CD14-positive monocyte (primary cell): Measurements from ENCODE around the genes MPC2, TBX19, F5 and NTMT2.

DNA sequence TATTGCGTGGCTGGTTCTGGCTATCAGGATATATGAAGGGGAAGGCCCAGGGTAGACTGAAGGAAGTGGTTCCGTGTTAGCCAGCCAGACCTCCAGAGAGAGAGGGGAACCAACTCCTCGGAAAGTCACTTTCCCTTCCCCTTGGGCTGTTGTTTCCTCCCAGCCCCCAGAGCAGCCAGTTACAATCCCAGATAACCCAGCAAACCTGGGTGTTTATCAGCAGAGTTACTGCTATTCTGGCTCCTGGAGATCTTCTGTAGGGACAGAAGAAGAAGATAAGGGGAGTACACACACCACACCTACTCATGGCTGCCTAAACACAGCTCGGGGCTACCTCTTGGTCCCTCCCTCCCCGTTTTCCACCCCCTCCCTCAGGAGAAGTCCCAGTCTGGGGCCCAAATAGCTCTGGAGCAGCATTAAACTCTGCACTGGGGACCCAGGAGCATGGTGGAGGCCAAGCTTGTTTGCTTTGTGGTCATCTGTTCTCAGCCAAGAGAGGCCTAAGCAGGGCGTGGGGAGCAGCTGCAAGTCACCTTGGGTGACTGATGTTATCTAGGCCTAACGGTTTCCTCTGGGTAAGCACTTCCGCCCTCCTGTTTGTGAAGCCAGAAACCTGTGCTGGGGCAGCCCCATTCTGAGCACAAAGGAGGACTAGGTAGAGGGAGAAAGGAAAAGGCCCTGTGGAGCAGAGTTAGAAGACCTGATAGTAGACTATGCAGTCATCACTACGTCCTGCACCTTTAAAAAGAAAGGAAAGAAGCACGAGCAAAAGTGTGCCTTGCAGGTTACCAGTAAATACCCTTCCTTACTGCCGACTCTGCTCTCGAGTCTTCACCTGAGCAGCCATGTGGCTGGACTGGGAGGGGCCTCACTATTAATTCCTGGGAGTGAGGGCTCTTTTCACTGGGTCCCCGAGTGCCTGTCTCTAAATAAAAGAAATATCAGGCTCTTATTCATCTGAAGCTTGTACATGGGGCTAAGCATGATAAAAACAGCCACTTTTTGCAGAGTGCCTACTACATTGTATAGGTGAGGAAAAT, 2.0 kb upstream of the RCSD1 start:
- CAGE, long polyA plus RNA = no peak

DNA sequence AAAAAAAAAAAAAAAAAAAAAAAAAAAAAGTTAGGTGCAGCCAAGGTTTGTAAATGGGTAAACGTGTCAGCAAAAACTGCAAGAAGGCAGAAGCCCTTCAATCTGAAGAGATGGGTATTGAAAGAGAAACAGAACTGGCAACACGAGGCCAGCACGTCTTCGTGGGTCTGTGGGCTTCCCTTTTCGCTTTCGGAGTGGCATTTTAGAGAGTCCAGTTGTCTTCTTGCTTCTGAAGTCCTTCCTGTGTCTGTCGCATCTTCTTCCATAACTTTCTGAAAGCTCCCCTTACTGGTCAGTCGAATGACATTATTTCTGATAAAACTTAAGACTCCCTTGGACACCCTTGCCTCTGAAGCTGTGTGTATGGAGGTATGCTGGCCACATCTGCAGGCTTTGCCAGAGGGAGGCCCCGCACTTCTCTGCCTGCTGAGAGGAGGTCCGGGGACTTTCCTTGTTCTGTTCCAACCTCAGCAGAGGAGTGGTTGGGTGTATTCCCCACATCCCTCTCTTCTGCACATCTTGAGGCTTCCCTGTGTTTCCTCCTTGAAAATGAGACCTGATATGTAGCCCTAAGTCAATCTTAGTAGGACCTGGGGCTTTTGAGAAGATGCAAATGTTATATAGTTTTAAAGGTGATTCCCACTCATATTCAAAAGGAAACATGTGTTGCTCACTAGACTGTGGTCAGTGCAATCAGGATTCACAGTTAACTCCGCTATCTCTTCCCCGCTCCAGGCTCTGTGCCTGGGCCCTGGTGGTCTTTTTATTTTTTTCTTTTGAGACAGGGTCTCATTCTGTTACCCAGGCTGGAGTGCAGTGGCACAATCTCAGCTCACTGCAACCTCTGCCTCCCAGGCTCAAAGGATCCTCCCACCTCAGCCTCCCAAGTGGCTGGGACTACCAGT, 945 bp downstream of the RCSD1 start:
- CAGE, long polyA plus RNA = no peak

DNA sequence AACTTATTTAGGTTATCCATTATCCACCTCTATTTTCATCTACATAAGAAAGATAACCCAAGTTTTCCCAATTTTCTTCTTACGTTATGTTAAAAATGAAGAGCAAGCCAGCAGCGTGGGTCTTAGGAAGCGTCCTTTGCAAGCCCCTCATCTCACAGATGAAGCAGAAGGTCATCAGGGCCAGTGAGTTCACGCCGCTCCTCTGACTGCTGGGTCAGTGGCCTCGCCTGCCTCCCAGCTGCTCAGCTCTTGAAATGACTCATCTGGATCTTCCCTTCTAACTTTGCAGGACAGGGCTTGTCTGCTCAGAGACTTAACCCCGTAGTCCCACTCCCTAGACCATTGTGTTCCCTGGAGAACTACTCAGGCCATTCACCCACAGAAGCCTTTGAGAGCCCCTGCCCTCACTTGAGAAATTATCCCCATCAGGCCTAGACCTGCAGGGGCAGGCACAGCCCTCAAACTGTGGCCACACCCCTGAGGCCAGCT, 32.9 kb downstream of the RCSD1 start:
- CAGE, long polyA plus RNA = no peak

DNA sequence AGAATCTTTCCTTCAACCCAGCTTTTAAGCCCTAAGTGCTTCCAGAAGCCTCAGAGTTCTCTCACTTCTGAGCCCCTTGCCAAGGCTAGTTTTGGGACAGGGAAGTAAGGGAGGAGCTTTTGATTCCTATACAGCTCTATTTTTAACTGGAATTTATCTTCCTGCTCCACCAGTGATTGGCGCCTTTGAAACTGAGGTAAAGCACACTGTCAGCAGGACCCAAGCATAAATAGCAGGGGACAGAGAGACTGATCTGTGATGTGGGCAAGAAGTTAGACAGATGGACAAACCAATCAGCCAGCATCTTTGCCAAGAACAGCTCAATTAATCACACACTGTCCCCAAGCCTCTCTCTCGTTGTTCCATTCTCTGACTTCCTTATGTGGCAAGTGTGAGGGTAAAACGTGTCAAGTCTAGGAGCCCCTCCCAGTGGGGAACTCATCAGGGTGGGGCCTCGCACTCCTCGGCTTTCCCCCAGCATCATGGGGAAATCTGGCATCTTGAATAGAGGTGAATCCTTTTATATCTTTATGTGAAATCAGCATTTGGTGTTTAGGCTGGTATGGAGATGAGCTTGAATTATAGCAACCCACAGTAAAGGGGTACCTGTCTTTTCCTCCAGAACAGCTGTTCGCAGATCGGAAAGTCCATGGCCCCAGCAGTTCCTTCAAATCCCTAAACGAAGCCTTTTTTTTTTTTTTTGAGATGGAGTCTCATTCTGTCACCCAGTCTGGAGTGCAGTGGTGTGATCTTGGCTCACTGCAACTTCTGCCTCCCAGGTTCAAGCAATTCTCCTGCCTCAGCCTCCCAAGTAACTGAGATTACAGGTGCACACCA, 40.1 kb upstream of the MPZL1 start:
- CAGE, long polyA plus RNA = no peak

- CAGE, long polyA plus RNA = no peak
Measured at GRCh38 chr1:167911430-167912016, 2.4 kb downstream of the ADCY10 start.

DNA sequence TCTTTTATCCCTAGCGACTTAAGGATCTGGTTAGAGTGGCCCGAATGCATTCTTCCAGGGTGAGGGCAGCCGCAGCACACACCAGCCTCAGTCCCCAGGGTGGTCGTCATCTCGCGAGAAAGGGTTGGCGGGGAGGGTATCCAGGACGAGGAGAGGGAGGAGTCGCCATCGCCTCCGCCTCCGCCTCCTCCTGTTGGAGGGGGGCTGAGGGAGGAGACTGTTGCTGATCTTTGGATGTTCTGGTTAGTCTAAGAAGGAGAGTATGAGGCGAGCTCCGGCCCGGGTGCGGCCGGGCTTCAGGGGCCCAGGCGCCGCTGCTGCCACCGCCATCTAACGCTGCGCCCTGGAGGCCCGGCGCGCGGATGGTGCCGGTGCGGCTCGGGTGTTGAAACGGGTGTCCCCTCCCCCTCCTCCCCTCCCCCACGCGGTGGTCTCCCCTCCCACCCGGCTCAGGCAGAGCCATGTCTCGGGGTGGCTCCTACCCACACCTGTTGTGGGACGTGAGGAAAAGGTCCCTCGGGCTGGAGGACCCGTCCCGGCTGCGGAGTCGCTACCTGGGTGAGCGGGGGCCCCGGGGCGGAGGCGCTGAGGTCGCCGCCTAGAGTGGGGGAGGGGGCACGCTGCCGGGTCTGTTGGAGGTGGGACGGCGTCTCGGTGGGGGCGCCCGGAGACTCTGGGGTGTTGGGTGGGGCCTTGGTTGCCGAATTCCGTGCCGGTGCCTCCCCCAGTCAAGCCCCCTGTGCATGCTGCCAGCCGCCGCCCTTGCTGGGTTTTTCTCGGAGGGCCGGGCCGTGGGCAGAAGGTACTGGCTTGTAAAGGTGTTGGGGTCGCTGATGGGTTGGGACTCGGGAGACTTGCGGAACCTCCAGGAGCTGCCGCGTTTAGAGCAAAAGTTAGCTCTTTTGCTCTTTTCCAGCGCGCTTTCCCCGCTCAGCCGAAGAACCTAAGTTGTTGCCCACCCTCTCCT, at the start of gene MPC2:
Gene MPC2, minus strand, starts transcription at position 622 of the 967 bp plus-strand sequence.
- CAGE, long polyA plus RNA = start-site peak on the plus strand centred at position 483 of the sequence, 112 bp wide, 29 and 47 reads in 2 replicates

DNA sequence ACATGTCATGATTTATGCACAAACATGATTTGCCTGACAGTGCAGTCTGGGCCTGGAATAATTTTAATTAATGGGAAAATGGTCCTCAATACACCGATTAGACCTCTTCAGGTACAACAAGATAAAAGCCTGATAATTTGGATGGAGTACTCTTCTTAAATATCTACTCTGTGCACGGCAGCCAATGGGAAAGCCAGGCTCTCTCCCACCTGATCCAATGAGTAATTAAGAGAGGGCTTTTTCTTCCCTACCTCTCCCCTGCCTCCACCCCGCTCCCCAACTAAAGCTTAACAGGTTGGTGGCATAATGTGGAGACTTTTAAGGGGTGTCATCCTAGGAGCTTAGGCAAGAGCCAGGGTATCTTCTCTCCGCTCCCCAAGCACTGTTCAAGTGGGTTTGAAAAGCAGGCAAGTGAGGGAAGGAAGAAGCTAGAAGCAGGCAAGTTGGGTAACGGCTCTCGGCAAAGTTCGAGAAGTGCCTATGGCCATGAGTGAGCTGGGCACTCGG, at the start of gene TBX19:
Gene TBX19, plus strand, starts transcription at position 267 of the 507 bp plus-strand sequence.
- CAGE, long polyA plus RNA = no peak

DNA sequence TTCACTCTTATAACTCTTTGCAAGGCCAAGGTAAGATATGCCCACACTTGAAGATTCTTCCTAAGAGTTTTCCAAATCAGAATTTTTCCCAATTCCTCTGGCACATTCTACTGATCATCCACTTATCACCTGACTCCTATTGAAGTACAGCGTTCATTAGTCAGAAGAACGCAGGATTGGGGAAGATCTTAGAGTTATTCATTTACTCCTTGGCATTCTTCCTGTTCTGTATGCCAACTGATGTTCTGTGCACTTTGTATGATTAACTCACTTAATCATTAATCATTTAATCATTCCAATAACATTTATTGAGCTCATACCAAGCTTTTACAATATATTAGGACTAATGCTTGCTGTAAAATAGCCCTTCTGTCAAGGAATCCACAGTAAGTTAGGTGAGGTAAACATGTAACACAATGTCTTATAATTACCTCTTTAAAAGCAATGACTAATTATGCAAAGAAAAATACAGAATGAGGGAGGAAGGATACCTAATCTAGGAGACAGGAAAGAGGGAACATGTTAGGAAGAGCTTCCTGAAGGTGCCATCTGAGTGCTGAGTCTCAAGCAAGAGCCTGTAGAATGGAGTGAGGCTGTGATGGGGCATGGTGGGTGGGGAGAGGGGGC, 71.0 kb upstream of the DPT start:
- CAGE, long polyA plus RNA = no peak

GRCh38 chr1:168945839-168946299, 160.6 kb upstream of the ATP1B1 start:
- CAGE, long polyA plus RNA = no peak

- CAGE, long polyA plus RNA = no peak
Measured at GRCh38 chr1:169073331-169073985, 33.0 kb upstream of the ATP1B1 start.

DNA sequence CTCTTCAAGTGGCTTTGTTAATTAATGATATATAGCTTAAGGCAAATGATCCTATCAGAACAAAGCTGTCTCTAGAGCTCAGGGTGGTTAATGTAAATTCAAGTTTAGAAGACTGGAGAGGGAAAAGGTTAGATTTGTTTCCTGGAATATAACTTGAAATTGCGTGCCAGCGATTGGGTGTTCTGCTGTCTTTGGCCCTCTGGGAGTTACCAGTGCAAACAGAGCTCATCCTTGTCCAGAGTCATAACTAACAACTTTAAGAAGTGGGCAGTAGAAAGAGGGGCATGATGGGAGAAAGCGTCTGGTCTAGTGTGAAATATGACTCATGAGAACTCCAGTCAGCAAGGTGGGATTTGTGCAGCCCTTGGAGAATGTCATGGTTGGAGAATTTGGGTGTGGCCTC, 12.8 kb downstream of the ATP1B1 start:
- CAGE, long polyA plus RNA = no peak

DNA sequence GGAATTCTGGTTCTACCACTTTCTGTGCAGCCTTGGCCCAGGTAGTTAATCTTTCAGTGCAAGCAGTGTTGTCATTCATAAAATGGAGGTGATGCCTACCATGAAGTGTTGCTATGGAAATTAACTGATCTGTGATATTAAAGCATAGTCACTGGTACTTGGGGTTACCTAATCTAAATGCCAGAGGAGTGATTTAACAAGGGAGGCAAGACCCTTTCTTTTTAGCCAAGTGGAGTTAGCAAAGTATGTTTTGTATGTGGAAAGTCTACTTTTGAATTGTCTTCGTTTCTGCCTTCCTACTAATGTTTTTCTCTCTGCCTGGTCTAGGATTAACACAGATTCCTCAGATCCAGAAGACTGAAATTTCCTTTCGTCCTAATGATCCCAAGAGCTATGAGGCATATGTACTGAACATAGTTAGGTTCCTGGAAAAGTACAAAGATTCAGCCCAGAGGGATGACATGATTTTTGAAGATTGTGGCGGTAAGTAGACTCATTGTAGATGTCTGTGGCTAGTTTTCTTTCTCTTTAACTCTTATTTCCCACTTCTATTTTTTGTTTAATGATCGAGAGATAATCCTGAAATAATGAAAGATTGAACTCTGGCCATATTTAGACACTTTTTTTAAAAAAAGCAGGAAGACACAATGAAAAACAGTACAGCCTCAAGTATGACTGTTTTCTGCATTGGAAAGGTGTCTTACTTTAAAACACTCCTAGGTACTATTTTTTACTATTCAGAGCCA, 18.2 kb downstream of the ATP1B1 start:
- CAGE, long polyA plus RNA = no peak

DNA sequence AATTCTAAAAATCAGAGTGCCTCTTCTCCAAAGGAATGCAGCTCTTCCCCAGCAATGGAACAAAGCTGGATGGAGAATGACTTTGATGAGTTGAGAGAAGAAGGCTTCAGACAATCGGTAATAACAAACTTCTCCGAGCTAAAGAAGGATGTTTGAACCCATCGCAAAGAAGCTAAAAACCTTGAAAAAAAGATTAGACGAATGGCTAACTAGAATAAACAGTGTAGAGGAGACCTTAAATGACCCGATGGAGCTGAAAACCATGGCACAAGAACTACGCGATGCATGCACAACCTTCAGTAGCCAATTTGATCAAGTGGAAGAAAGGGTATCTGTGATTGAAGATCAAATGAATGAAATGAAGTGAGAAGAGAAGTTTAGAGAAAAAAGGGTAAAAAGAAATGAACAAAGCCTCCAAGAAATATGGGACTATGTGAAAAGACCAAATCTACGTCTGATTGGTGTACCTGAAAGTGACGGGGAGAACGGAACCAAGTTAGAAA, 25.5 kb downstream of the CCDC181 start:
- CAGE, long polyA plus RNA = no peak

DNA sequence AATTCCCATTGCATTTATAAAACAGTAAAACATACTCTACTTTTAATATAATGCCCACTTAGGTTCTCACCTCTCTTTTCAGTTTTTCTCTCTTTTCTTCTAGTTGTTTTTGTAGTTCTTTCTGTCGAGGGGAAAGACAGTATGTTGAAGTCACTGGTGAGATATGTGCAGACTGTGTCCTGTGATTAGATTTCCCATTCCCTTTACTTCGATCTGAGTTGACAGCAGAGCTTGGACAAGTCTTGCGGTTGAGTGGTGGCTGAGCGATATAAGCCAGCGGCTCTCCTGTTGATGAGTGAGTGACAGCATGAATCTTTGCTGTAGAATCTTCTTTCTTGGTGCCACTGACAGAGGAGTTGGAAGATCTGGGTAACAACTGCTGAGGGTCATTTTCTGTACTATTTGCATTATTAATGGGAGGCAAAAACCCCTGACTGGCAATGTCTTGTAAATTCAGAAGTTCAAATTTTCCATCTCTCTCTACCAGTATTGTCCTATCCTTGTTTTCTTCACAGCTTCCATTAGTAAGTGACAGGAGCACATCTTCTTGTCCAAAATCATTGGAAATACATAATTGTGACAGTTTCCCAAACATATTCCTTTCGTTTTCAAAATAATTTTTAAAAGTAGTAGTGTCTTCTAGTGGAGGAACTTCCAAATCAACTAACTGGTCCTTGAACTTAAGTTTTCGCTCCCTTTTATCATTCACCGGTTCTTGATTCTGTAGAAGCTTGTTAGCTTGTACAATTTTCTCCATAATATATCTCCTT, 5.8 kb downstream of the CCDC181 start:
- CAGE, long polyA plus RNA = no peak

GRCh38 chr1:169486595-169487240, 974 bp upstream of the SLC19A2 start:
- CAGE, long polyA plus RNA = no peak

- CAGE, long polyA plus RNA = no peak
Measured at GRCh38 chr1:169487410-169488138, 1.8 kb upstream of the SLC19A2 start.

DNA sequence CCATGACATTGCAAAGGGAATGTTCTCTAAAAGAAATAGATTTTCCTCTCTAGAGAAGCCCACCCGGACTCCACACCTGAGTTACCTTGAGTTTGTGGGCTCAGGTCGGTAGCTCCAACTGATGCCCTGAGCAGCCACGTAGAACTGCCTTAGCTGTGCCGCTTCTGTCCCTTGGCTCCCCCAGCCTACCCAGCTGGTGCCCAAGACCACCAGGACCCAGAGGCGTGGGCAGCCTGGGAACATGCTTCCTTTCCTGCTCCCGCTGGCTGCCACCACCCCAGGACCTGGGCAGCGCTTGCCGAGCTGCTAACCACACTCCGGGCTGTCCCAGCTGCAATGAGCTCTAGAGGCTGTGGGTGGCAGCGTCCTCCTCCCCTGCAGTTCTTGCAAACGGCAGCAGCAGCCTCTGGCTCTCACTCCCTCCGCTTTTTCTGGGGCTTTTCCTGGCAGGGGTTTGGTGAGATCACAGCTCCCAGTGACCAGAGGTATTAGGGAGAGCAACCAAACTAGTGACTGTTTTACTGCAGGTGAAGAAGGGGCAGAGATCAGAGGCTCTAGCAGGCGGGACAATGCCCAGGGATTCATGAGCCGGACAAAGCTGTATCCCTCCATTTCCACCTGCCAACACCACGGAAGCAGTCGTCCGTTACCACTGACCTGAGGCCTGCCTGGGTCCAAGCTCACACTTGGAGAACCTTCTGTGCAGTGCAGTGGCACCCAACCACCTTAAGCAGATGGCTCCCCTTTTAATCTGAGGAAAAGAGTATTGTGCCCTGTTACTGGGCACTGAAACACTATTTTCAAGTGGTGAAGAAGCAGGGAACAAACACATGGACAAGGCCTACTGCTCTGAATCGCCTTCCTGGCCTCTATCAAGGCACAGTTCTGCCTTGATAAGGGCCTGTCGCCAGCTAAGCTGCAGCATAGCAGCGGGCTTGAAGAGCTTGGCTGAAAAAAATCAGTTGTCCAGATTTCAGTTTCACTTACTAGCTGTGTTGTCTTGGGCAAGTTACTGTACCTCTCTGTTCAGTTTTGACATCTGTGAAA, at the start of gene F5:
Gene F5, minus strand, starts transcription at position 338 of the 1,047 bp plus-strand sequence.
- CAGE, long polyA plus RNA = no peak

DNA sequence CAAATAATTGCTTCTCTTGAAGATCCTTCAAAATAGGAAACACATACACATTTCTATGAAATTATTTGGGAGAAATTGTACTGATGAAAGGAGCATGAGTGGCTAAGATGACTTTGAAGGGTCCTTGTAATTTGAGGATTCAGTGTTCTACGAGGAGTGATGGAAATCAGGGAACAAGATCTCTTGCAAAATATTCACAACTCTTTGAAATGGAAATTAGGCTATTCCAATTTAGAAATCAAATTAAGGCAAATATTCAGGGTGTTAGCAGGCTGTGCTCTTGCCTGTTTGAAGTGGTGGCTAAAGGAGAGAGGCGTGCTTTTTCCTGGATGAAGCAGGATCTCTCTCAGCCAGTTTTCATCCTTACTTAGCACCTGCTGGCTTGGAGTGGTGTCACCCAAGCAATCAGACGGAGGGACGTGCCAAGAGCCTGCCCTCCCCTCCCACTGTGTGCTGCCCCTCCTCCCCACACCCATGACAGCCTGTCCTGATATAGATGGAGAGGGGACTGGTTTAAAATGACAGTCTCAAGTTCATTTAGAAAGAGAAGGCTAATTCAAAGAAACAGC, at the start of gene NTMT2:
Gene NTMT2, plus strand, starts transcription at position 469 of the 569 bp plus-strand sequence.
- CAGE, long polyA plus RNA = no peak

DNA sequence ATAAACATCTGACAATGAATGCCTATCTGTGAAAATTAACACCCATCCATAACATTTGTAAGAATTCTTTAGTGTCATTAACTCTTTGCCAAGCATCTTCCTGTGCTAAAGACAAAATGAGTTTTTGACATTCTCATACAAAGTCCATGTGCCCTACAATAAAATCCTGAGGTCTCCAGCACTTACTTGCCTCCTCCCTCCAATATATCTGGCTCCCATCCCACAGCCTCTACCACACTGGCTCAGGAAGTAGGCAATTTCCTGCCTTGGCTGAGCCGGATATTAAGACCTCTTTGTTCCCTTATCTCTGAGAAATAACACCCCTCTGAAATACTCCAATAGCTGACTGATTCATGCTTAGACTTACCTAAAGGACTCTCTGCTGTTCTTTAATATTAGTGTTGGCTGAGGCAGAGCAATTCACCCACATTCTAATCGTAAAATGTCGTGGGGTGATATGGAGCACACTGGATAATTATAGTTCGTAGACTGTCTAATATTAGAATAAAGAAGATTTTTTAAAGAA, 37.6 kb upstream of the GORAB start:
- CAGE, long polyA plus RNA = no peak

DNA sequence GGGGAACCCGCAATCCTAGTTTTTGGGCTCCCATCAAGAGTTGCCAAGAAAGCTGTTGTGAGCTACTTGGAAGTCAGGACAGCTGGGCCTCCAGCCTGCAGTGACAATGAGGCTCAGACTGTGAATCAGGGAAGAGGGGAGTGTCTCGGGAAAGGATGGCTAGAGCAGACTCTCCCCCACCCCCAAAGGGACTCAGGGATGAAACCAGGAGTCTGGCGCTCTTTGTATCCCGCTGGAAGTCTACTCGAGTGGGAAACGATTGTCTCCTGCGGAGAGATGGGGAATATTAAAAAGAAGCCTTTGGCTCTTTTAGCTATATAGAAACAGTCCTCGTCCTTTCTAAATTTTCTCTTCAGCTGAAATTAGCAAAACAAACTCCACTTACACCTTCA, 3.5 kb downstream of the PRRX1 start:
- CAGE, long polyA plus RNA = no peak